ENCODE results near the gene MBIP.

DNA sequence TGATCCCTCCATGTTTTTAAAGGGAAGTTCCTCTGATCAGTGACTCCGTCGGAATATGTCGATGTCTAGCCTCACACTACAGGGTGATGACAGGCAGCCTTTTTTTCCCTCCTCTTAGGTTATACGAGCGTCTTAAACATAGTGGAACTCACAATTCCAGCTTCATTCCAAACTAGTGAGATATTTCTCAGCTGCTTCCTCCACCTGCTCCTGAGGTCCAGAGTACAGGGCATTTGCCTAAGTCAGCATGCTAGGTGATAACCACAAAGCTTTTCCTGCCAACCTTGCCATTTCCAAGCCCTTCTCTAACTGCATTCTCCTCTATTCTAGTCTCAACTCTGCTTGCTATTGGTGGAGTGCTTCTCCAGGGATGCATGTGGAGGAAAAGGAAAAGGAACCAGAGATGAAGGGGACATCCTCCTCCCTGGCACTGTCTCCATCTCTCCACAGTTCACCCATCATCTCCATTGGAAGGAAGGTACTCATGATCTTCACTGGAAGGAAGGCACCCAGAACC, 87.8 kb upstream of the EGLN3 start:
- RRBS = no CpG with 5 or more reads among the region's 5 CpGs

DNA sequence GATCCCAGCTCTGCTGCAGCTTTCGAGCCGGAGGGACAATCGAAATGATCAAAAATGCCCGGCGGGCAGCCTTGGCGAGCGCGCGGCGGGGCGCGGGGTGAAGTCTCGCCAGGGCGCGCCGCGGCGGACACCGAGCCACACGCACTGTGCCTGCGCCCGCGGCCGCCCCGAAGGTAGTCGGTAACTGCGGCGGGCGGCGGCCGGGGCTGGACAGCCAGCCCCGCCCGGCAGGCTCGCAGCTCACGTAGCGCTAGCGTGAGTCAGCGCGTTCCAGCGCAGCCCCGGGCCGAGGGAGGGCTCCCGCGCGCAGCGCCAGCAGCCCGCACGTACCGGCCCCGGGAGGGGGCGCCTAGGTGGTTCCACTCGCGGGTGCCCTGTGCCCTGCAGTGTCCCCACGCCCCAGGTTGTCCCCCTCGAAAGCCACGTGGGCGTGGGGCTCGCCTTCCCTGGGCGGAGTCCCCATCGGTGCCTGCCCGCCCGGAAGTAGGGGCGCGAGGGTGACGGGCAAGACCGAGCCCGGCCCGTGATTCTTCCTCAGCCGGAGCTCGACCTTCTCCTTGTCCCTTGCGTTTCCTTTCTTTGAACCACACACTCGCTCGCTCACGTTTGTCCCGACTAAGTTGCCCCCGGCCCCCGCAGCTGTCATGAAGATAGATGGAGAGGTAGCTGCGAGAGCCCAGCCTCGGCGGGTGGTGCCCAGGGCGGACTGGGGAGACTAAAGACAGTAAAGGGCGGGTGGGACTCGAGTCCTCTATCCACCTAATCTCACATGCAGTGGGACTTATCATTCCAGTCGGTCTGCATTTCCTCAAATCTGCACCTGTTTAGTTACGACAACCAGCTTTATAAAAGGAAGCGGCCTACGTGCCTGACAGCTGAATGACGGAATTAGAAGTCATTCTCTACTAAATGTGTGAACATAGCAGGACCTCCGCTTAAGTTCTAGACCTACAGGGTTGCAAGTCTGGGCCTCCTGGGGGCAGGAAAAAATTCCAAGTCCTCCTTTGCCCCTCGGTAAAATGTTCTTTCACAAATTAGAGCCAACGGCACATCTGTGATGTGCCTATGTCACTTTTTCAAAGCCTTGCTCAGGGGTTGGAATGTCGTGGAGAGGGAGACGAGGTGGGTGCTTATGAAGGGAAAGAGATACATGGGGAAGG, 109.6 kb upstream of the EGLN3 start:
- RRBS = 16% methylated on average over 32 of the region's 93 CpGs

- RRBS = no CpG with 5 or more reads among the region's 7 CpGs
These were observed 129.1 kb downstream of the SPTSSA start for GRCh38 chr14:34333013-34333209.

- RRBS = no CpG with 5 or more reads among the region's 2 CpGs
These were observed 106.5 kb downstream of the SPTSSA start for GRCh38 chr14:34355445-34356116.

GRCh38 chr14:34361388-34362266, 100.4 kb downstream of the SPTSSA start:
- RRBS = no CpG with 5 or more reads among the region's 3 CpGs

GRCh38 chr14:34538696-34538990, 858 bp downstream of the EAPP start:
- RRBS = no CpG with 5 or more reads among the region's 2 CpGs

- RRBS = no CpG with 5 or more reads among the region's 4 CpGs
These were observed 18.5 kb downstream of the PPP2R3C start for GRCh38 chr14:35103161-35103916.

- RRBS = no CpG with 5 or more reads among the region's 30 CpGs
These were observed 41.5 kb downstream of the NFKBIA start for GRCh38 chr14:35362906-35363625.

DNA sequence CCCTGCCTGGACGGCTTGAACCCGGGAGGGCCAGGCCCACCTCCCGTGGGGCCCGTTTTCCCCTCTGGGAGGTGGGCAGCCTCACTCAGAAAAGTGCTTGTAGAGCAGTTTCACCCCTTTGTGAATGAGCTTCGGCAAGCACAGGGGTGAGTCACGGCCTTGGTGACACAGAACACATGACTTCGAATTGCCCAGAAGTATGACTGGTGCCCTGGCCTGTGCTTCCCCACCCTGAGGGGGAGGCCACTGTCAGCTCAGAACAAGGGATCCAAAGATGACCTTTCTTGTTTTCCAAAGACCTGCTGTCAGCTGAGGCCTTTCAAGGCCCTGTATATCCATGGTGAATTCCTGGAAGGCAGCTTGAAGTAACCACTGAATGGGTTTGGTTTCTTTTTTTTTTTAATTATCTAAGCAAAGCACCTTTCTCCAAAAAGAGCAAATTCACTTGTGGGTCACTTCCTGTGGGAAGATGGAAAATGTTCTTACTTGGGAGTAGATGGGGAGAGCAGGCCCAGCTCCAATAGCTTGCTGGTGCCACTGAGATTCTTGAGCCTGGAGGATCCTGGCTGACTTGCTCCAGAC, 39.0 kb downstream of the NFKBIA start:
- RRBS = no CpG with 5 or more reads among the region's 7 CpGs

- RRBS = no CpG with 5 or more reads among the region's 10 CpGs
These were observed 30.2 kb downstream of the NFKBIA start for GRCh38 chr14:35374170-35374916.

GRCh38 chr14:35405136-35405531, 585 bp upstream of the NFKBIA start:
- RRBS = 4% methylated on average over 4 of the region's 13 CpGs

- RRBS = no CpG with 5 or more reads among the region's 7 CpGs
These were observed 11.5 kb upstream of the NFKBIA start for GRCh38 chr14:35415847-35416581.

DNA sequence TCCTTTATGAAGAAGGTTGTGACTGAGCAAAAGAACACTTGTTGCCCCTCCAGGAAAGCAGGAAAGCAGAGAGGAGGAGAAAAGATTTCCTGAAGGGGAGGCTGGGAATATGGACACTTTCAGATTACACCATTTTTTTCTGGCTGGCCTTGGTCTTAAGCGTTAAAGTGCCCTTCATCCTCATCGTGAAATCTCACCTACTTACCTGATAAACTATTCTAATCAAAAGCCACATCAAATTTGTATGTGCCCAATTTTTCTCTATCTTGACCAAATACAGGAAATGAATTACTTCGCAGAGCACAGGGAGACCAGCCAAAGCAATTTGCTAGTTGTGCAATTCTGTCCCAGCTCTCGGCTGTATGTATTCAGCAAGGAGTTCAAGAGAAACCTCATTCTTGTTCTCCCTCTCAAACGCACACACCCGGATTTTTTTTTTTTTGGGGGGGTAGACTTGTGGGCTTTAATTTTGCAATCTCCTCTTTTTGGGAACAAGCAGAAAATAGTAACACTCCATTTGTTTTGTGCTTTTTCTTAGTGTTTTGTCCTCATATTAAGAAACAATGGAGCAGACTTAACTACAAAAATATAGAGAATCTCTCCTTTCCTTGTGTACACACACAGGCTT, 64.4 kb downstream of the MBIP start:
- RRBS = no CpG with 5 or more reads among the region's 6 CpGs

DNA sequence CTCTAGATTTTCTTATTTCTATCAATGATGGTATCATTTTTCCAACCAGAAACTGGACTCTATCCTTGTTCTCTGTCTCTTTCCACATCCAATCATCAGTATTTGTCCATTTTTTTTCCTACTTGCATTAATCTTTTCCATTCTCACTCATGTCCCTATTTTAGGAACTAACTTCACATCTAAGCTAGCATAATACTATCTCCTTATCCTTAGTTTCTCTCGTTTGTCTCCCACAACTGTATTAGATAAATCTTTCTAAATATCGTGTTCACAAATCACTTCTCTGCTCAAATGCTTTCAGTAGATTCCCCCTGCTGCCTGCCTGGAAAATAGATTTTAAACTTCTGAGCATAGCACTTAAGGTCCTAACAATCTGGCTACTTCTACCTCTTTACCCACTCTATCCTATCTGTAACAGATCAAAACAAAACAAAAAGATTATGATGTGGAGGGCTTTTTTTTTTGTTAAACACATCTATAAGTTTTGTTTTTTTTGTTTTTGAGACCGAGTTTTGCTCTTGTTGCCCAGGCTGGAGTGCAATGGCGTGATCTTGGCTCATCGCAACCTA, 14.6 kb downstream of the MBIP start:
- RRBS = no CpG with 5 or more reads among the region's 5 CpGs

GRCh38 chr14:36319805-36321118, at the start of gene MBIP:
MBIP (minus strand) TSS chr14:36320637.
- RRBS = 4% methylated on average over 12 of the region's 50 CpGs

DNA sequence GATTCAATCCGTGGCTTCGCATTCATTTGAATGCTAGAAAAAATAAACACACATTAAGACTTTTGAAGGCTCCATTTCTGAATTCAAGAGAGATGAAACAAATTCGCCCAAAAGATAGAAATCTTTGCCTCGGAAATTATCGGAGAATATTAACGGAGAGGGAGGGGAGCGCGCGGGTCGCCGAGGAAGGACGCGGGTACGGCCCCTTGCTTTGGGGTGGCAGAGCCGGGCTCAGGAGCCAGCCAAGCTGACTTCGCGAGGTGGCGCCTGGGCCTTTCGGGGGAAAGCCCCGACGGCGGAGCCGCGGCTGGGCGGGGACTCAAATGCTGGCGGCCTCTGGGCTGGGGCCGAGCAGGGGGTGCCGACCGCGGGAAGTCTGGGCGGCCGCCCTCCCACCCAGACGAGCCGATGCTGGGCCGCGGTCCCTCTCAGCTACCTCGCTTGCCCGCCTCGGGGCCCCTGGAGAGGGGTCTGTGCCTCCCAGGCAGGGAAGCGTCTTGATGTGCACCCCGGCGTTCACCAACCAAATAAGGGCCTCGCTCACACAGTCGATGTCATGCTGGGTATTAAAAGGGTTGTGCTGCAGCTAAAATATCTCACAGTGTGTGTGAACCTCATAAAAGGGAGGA, 14.7 kb downstream of the NKX2-1 start:
- RRBS = 19% methylated on average over 3 of the region's 44 CpGs

- RRBS = no CpG with 5 or more reads among the region's 8 CpGs
These were observed 12.8 kb downstream of the NKX2-1 start for GRCh38 chr14:36507078-36507759.

GRCh38 chr14:36519373-36520022, 534 bp downstream of the NKX2-1 start:
- RRBS = 40% methylated on average over 2 of the region's 27 CpGs

- RRBS = 48% methylated on average over 26 of the region's 71 CpGs
These were observed 13.9 kb upstream of the PAX9 start for GRCh38 chr14:36647515-36648476.

DNA sequence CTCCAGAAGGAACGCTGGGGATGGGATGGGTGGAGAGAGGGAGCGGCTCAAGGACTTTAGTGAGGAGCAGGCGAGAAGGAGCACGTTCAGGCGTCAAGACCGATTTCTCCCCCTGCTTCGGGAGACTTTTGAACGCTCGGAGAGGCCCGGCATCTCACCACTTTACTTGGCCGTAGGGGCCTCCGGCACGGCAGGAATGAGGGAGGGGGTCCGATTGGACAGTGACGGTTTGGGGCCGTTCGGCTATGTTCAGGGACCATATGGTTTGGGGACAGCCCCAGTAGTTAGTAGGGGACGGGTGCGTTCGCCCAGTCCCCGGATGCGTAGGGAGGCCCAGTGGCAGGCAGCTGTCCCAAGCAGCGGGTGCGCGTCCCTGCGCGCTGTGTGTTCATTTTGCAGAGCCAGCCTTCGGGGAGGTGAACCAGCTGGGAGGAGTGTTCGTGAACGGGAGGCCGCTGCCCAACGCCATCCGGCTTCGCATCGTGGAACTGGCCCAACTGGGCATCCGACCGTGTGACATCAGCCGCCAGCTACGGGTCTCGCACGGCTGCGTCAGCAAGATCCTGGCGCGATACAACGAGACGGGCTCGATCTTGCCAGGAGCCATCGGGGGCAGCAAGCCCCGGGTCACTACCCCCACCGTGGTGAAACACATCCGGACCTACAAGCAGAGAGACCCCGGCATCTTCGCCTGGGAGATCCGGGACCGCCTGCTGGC, 997 bp downstream of the PAX9 start:
- RRBS = no CpG with 5 or more reads among the region's 55 CpGs